A172 (cell line): ENCODE results near the gene VRK1.

GRCh38 chr14:96554228-96554912, 52.2 kb downstream of the PAPOLA start:
- RAMPAGE, long total RNA, result no peak

DNA sequence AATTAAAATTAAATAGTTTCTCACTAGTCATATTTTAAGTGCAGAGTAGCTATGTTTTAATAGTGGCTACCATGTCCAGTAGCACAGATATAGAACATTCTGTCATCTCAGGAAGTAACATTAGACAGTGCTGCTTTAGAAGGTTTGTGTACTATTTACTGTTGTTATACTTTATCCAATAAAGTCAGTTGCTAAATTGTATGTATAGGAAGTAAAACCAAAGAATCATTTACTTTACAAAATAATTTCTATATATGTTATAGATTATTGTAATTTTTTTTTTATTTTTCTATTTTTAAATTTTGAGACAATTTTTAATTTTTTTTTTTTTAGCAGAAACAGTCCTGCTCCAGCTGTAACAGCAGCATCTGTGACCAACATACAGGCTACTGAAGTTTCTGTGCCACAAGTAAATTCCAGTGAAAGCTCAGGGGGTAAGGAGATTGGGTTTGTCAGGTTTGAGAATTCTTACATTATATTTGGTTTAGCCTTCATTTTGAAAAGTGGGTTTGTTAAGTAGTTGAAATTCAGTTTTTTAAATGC, 53.4 kb downstream of the PAPOLA start:
- RAMPAGE, long total RNA, result no peak

DNA sequence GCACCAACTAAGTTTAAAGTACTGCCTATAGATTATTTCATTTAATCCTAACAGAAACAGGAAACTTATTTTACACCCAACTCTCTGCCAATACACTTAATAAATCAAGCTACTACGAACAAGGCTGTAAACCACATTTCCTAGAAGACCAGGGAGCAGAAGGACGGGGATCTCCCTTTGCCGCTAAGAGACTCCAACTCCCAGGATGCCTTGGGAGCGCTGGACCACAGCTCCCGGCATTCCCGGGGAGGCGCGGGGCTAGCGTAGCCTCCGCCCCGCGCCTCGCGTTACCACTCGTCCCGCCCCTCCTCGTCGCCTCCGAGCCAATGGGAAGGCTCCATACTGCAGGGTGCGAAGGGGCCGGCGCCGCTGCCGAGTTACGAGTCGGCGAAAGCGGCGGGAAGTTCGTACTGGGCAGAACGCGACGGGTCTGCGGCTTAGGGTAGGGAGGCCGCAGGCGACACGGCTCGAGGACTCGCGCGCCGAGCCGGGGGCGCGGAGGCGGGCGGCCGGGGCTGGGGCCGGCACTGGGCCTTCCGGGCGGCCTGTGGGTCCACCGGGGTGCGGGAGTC, at the start of gene VRK1:
Gene VRK1 (plus strand): TSS at position 377 of the 572 bp plus-strand sequence.
- RAMPAGE, long total RNA, result no peak

- RAMPAGE, long total RNA, result no peak
These were observed 569 bp downstream of the VRK1 start for GRCh38 chr14:96797578-96798323.

- RAMPAGE, long total RNA, result no peak
These were observed 323.5 kb downstream of the VRK1 start for GRCh38 chr14:97120558-97121223.

GRCh38 chr14:98203425-98203895, 1068.5 kb downstream of the BCL11B start:
- RAMPAGE, long total RNA, result no peak

GRCh38 chr14:98223523-98224329, 1048.3 kb downstream of the BCL11B start:
- RAMPAGE, long total RNA, result no peak

DNA sequence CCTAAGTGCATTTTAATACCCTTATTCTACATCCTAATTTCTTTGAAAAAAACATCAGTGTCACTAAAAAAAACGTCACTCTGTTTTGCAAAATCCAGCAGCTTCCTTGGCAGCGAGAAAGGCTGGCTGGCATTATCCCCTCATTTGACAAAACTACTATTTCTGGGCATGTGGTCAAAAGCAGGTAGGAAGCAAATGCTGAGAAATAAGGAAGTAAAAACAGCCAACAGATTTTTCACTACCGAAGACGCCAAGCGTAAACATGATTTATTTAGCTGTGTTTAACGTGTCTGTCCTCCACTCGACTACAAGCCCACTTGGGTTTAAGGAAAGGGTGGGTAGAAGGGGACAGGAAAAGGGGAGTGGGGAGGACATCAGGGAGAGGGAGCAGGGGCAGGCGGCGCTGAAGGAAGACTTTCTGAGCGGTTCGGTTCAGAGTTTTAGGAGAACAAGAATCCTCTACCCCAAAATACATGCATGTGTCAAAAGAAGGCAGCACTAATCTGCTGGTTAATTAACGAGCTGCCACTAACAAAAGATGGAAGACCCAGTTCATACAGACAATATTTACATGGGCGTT, 30.2 kb downstream of the BCL11B start:
- RAMPAGE, long total RNA, result no peak

- RAMPAGE, long total RNA, result no peak
These were observed 48.8 kb upstream of the BCL11B start for GRCh38 chr14:99320634-99321287.

DNA sequence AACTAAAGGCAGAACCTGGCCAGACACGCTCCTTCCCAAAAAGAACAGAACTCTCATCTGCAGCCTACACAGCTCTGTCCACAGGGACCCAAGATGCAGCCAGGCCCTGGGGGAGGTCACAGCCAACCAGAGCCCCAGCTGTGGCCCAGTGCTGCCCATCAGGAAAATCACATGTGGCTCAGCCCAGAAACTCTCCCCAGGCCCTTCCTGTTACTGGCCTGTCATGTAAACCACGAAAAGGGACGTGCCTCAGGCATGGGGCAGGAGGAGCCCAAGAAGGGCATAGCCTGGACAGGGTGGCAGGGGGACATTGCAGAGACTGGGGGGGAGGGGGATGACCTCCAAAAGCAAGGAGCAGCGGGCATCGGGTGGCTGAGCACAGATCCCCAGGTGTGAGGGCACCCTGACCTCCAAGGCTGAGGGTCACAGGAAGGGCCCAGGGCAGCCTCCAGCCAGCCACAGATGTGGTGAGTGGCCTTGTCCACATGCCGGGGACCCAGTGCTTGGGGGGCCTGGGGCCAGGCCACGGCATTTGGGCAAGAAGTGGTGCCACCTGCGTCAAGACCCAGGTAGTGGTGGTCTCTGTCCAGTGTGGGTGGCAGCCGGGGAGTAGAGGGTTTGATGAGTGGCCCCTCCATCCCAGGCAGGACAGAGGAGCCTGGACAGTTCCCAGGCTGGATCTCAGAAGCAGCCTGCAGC, 33.2 kb downstream of the CCNK start:
- RAMPAGE, long total RNA, result no peak

DNA sequence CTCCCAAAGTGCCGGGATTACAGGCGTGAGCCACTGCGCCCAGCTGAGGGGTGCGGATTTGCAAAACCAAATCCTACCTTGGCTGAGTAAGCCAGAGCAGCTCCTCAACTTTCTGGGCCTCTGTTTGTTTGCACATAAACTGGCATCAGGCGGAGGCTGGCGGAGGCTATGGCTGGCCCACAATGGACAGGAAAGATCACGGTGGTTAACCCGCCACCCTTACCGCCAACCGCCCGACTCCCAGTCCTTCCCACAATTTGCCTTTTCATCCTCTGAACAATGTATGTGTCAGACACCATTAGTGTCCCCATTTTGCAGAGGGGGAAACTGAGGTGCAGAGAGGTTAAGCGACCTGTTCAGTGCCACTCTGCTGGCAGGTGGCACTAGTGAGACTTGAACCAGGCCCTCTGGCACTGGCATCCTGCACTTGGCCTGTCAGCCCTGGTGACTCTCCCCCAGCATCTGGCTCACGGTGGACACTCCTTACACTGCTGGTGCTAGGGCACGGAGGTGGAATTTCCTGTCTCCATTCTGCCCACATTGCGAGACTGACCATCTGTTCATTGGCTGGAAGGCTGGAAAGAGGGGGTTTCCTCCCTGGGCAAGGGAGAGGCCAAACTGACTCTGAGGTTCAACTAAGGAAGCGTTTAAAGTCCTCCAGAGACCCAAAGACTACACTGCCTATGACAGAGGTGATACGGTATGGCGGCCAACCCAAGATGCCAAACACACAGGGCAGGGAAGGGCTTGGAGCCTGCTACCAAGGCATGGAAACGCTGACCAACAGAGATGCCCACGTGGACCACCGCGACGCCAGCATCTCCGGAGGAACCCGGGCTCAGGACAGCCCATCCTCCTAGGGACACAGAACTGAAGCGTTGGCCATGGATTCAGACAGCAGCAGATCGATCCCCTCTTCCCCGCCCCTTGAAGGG, 48.7 kb downstream of the CCNK start:
- RAMPAGE, long total RNA, result no peak

- RAMPAGE, long total RNA, result no peak
These were observed 32.5 kb downstream of the CCDC85C start for GRCh38 chr14:99571370-99572076.

DNA sequence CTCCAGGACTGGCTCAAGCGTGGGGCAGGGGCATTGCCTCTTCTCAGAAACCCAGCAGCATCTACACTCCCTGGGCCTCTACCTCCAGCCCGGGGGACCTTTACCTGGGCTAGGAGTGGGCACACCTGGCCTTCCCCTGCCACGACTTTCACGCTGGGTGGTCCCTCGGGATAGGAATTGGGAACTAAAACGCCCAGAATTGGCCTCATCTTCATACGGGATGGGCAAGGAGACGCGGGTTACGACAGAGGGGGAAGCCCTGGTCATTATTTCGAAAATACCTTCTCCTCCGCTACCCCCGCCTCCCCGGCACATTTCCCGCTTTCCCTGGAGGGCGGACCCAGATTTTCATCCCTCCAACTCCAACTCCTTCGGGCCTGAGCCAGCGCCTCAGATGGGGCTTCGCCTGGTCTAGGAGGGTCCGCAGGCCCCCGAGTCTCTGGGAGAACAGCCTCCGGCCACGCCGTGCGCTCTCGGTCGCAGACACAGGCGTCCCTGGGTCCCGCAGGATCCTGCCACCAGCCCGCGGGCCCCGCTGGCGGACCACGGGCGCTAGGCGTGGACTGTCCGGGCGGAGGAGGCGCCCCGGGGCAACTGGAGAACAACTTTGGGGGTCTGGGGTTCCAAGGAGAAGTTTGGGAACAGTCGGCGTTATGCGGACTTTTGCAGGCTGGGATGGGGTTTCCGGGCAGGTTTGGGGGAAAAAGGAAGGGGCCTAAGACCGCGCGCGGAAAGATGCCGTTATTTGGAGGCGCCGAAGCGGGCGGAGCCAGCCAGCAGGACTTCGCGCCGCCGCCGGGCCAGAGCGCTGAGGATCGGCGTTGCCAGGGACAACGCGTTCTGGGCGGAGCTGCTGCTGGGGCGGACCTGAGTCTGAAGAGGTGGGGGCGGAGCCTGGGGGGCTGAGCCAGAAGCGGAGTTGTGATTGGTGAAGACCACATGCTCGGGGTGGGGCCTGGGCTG, 642 bp upstream of the CYP46A1 start:
- RAMPAGE, long total RNA, result no peak

GRCh38 chr14:99792630-99792939, 628 bp upstream of the EML1 start:
- RAMPAGE, long total RNA, result no peak

GRCh38 chr14:99908793-99909488, 115.7 kb downstream of the EML1 start:
- RAMPAGE, long total RNA, result no peak

GRCh38 chr14:99972164-99972911, 92.9 kb upstream of the EVL start:
- RAMPAGE, long total RNA, result no peak

GRCh38 chr14:99974796-99975361, 90.3 kb upstream of the EVL start:
- RAMPAGE, long total RNA, result no peak

DNA sequence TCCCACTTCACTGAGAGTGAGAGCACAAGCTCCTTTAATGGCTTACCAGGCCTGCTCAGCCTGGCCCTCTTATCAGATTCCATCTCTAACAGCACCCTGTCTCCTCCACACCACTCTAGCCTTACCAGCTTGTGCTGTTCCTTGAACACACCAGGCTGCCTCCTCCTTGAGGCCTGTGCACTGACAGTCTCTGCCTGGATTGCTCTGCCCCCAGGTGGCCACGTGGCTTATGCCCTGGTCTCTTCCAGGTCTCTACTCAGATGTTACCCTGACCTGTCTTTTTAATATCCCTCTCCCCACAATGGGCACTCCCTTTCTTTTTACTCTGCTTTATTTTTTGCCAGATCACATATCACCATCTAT, 40.0 kb upstream of the EVL start:
- RAMPAGE, long total RNA, result no peak

DNA sequence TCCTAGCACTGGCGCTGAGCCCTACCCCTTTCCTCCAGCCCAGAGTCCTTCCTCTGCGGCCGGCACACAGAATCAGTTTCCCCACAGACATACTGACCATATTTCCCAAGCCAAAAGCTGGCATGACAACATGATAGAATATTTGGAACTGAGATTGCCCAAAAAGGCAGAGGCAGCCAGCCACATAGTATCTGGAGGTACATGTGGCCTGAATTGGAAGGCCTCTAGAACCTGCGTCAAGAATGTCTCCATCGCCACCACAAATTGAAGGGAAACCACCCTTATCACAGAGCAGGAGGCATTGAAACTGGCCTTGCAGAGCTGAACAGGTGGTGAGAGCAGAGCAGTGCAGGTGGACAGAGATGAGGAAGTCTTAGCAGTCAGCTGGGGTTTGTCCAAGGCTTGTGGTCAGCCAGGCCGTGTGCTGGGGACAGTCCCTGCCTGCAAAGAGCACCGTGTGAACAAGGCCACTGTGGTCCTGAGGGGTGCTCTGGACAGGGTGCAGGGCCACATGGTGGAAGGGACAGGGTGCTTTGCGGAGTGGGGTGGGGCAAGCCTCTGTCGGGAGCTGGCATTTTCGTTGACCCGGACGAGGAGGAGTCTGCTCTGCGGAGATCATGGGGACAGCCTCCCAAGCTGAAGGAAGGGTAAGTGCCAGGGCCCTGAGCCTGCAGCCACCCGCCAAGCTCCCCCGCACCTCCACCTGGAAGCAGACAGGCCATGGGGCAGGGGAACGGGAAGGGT, 21.0 kb downstream of the DEGS2 start:
- RAMPAGE, long total RNA, result no peak

GRCh38 chr14:100187414-100187991, 28.1 kb upstream of the DEGS2 start:
- RAMPAGE, long total RNA, result no peak